AG09319 (cell line): ENCODE results near the gene VAV2.

DNA sequence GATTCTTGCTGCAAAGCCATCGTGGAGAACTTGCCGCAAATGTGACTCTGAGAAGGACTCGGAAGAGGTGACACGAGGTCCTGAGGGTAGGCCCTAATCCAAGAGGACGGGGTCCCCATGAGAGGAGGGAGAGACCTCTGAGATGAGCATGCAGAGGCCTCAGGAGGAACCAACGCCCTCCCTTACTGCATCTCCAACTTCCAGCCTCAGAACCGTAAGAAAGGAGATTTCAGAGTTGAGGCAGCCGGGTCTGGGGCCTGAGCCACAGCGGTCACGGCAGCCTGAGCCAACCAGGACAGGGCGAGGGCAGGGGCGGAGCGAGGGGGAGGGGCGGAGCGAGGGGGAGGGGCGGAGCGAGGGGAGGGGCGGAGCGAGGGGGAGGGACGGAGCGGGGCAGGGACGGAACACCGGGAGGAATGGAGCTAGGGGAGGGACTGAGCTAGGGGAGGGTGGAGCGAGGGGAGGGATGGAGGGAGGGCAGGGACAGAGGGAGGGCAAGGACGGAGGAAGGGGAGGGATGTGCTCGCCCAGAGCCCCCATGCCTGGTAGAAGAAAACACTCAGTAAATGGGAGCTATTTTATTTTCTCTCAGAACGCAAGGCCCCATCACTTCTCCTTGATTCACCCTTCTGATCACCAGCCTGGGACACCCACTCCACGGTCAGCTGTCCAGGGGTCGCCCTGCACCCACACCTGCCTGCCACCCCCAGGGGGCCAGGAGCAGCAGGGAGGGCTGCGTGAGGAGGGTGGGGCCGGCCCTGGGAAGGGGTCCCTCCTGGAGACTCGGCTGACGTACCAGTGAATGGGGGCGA, 21.4 kb upstream of the SARDH start:
- RRBS: no CpG with 5 or more reads among the region's 34 CpGs

DNA sequence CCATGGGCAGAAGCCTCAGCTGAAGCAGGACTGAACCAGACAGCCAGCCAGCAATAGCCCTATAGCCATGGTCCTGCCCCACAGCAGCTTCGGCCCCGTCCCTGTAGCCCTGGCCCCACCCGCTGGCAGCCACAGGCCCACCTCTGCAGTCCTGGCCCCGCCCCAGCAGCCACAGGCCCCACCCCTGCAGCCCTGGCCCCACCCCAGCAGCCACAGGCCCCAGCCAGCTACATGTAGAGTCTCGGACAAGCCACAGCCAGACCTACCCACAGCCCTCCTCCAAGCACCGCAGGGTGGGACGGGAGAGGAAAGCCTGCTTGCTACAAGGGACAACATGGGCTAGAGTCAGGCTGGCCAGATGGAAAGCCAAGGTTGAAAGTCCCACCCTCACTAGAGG, 49.5 kb upstream of the SARDH start:
- RRBS: no CpG with 5 or more reads among the region's 7 CpGs

GRCh38 chr9:133884932-133885763, 107.0 kb downstream of the VAV2 start:
- RRBS: no CpG with 5 or more reads among the region's 19 CpGs

DNA sequence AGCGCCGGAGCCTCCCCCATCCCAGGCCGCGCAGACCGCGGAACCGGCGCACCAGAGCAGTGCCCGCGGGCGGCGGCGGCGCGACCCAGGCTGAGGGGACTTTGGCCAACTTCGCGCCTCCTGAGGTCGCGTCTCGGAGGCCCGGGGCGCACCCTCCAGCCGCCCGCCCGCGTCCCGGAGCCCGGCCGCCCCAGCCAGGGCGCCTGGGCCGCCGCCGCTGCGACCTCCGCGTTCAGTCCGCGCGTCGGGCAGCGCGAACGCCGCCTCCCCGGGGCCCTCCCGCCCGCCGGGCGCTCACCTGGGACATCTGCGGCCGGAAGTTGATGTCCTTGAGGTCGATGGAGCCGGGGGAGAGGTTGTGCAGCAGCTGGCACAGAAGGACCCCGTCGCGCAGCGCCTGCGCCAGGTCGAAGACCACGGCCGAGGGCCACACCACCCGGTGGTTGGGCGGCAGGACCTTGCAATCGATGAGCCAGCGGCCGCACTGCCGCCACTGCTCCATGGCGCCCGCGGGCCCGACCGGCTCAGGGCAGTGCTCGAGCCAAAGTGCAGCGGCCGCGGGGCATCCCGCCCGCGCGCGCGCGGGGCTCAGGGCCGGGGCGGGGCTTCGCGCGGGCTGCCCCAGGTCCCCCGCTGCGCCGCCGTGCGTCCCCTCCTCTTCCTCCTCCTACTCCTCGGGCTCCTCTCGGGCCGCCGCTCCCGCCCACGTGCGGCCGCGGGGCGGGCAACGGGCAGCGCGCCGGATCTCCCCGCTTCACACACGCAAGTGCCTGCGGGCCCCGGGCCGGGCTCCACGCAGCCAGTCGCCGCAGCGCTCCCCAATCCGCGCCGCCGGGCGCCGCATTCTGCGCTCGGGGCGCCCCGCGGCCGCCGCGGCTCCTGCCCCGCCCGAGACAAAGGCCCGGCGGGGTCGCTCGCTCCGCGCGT, at the start of gene VAV2:
Gene VAV2 (minus strand): TSS at position 548 of the 927 bp plus-strand sequence.
- RRBS: 1% methylated on average over 73 of the region's 139 CpGs

DNA sequence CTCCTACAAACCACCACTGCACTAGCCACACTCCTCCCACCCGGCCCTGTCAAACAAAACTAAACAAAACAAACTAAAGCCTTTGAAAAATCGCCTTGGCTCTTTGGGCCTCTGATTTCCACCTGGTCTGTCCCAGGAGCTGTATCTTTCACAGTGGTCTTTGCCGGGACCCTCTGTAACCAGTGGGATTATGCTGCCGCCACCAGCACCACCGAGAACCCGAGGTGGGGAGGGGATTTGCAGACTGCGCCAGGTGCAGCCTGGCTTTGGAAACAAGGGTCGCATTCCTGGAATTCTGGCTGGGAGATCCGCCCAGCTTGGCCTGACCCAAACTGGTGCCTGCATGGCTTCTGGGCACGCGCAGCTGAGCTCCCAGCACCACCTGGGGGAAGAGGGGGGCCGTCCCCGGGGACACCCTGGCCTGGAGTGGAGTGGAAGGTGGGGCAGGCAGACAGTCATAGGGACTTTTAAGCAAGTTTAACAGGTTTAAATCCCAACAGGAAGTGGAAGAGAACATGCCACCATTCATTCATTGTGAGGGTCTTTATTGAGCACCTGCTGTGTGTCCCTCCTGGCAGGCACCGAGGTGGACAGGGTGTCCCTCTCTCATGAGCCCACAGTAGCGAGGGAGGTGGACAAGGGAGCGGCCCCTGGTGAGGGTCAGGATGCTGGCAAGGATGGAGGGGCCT, 4.8 kb upstream of the WDR5 start:
- RRBS: no CpG with 5 or more reads among the region's 16 CpGs

DNA sequence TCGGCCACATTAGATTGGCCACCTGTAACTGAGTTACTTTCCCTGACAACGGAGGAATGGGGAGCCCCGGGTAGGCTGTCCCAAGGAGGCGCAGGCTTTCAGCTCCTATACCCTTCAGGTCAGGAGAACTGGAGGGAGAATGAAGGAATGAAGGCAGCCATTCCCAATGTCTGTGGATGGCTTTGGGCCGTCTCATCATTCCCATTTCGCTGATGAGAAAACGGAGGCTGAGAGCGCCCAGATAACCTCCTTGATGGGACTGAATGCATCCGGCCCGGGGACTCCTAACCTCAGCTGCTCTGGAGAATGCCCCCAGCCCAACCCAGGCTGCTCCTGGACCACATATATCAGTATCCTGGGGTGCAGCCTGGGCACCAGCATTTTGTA, 81.0 kb downstream of the WDR5 start:
- RRBS: no CpG with 5 or more reads among the region's 10 CpGs

DNA sequence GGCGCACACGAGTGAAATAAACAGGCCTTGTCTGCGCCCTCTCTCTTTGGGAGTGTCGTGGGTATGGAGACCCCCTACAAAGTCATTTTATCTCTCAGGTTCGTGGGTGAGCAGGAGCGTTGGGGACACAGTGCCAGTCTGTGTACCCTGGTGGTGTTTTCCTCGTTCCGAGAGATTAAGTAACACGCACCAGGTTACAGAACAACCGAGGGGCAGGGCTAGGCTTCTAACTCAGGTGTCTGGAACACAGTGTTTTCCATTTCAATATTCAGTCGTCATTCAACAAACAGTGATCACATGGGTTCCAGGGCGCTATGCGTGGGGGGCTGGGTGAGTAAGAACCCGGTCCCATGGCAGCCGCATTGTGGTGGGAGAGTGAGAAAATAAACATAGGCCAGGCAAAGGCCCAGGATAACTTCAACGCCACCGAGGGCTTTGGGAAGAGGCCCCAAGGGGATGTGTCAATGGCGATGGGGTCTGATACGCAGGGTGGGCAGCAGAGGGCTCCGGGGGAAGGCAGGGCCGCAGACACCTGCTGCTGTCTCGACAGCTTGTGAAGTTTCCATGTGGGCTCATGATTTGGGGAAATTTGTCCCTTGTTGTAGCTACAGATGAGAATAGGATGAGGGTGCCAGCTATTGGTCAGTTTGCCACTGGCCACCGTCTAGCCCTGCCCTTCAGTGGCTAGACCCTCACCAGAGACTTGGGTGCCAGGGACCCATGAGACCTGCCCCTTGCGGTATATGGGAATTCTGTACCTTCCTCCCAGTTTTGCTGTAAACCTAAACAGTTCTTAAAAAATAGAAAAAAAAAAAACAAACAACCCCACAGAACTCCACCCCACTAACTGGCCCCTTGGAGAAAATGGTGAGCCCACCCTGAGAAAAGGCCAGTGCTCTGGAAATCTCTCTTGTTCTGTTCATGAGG, 84.6 kb downstream of the WDR5 start:
- RRBS: no CpG with 5 or more reads among the region's 24 CpGs

DNA sequence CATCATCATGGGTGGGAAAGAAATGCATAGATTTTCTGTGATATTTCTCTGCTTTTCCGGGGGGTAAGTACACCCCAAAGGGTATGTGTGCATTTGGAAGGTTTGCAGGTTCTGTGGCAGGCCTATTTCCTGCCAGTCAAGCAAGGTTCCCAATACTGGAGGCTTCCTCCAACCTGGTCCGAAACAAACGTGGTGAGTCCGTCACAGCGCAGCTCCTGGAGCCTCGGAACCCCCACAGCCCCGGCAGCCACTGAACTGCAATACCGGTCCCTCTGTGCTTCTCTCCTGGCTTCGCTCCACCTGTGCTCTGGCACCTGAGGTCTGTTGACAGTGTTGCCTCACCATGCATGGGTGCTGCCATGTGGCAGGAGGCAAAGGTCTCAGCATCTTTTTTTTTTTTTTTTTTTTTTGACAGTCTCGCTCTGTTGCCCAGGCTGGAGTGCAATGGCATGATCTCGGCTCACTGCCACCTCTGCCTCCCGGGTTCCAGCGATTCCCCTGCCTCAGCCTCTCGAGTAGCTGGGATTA, 85.4 kb downstream of the WDR5 start:
- RRBS: no CpG with 5 or more reads among the region's 14 CpGs

DNA sequence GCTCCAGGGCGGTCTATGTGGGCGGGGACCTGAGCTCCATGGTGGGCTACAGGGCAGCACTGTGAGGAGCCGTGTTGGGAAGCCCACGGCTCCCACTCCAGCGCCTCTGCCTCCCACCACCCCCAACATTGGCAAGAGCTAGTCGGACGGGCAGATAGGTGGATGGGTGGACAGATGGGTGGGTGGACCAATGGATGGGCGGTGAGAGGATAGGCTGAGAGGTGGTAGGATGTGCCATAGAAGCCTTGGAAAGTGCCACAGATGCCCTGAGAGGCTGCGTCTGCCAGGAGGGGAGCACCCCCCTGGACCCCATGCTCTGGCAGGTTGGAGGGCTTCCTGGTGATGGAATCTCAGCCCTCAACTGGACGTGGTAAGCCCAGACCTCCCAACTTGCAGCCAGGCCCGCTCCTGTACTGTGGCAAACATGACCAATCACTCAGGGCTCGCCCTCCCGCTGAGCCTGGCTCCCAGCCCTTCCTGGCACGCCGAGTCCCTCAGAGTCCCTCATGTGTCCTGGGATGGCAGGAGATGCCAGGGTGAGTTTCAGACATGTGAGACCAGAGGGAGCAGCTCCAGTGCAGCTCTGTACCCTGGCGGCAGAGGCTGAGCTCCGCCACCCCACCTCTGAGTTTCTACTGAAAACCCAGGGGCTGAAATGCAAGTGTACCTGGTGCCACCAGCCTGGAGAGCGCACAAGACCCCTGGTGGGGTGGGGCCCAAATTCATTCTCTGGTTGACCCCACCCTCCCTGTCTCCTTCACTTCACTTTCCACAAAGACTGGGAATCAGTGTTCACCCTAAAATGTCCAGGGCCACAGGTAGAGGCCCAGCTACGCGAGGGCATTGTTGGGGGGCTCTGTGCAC, 42.1 kb upstream of the RXRA start:
- RRBS: no CpG with 5 or more reads among the region's 20 CpGs

GRCh38 chr9:134295176-134295833, 30.9 kb upstream of the RXRA start:
- RRBS: no CpG with 5 or more reads among the region's 30 CpGs

DNA sequence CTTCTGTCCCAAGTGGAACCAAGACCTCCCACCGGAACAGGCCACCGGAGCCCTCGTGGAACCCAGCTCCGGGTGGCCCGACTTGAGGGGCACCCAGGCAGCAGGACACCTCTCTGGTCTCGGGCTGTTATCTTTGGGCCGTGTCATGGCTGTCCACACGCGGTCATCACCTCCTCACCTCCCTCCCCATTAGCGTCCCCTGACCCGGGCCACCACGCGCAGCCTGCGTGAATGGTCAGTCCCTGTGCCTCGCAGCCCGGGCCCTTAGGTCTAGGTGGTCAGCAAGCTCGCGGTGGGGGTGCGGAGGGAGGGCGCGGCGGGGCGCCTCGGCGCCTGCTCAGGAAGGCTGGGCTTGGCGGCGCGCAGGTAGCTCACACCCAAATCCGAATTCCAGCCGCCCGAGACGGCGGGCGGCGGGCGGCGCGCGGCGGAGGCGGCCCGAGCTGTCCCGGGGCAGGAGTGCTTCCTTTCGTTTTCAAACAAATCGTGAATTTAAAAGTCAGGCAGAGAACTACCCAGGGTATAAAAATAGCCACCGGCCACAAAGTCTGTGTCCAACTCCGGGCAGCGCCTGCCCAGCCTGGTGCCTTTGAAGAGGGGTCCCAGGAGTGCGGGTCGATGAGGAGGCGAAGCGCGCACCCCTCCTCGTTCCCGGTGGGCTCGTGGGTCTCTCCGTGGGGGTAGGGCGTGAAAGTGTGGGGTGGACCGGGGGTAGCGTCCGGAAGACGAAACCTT, 1.0 kb upstream of the RXRA start:
- RRBS: 6% methylated on average over 20 of the region's 62 CpGs

- RRBS: no CpG with 5 or more reads among the region's 24 CpGs
These were observed 1.9 kb downstream of the RXRA start for GRCh38 chr9:134327976-134328815.

DNA sequence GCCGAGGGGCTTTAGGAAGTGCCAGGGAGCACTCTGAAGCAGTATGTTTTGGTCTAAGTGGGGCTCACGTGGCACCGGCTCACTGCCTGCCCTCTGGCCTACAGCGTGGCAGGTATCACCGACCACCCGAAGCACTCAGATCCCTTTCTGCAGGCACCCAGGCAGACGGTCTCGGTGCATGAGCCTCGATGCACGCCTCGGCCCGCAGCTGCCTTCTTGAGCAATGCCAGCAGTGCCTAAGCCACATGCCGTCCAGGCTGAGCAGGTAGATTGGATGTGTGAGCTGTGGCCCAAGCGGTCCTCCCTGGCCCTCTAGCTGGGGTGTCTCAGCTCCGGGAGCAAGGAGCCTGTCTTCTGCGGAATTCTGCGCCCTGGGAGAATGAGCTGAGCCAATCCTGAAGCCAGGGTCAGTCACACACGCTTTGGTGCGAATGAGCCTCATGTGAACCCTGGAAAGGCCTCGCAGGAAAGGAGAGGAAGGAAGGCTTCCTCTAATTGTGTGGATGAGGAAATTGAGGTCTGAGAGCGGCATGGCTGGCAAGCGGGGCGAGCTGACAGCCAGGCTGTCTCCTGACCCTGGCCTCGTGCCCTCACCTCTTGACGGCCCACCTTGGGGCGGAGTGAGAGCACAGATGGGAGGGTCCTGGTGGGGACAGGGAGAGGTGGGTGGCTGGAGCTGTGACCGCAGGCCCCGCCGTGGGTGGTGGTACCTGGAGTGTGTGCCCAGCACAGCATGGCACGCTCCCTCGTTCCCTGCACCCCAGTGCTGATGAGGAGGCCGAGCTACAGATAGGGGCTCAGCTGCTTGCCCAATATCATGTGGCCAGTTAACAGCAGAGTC, 14.4 kb downstream of the RXRA start:
- RRBS: no CpG with 5 or more reads among the region's 32 CpGs

DNA sequence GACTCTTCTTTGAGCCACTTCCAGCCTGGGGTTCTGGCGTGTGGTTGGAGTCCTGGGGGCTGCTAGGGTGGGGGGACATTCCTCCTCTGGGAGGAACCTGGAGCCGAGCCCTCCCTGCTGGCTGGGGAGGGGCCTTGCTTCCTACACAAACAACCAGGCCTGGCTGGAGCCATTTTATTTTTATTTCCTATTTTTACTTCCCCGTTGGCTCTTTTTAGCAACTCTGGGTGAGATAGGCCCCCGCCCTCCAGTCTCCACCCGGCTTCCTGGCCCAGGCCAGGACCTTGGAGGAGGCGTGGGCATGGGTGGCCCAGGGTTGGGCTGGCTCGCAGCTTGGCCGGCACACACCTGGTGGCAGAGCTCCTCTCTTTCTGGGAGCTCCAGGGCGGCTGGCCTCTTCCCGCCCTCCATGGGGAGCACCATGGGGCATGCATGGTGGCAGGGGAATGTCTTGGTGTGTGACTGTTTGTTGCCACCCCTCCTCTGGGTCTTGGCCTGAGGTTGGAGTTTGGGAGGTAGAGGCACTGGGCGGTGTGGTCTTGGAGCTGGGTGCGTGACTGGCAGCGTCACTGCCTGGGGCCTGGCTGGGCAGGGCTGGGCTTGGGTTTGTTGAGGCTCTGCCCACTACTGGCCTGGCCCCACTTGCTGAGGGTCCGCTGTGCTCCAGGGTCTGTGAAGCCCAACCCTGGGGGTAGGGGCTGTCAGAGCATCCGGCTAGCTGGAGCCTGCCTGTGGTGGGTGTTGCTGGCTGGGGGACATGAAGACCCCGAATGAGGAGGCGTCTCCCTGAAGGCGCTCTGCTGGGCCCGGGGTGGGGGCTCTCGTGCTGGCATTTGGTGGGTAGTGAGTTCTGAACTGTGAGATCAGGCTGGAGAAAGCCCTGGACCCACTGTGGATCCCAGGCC, 15.3 kb downstream of the RXRA start:
- RRBS: 45% methylated on average over 3 of the region's 20 CpGs

DNA sequence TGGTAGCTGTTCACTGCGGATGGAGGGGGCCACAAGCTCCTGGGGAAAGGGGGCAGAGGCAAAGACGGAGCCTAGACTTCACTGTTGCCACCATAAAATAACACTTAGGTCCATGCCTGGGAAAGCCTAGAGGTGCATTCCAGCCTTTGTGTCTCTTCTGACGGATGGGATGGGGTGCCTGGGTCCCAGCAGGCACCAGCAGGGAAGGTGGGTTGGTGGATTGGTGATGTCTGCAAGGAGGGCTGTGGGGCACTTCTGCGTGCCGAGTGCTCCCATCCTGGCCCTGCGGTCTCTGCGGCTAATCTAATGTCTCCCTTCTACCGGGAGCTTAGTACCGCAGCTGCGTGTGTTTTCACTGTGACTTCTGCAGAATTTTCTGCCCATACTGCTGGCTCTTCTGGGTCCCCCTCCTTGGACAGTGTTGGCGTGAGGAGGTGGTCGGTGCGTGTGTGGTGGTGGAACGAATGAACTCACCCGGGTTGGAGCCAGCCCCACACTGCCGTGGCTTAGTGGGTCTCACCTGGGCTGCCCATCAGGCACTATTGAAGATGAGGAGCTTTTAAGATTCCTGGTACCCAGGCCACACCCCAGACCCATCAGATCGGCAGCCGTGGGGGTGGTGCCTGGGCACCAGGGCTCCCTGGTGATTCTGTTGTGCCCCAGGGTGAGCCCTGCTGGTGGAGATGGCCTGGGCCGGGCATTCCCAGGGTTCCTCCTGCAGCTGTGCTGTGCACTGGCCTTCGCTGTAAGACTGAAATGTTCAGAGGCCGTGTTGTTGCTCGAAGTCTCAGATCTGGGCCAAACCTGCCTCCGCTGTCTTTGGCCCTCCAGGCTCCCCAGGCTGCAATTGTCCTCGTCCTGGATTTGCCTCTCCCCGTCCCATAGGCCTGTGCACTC, 28.0 kb downstream of the RXRA start:
- RRBS: no CpG with 5 or more reads among the region's 25 CpGs

- RRBS: 13% methylated on average over 2 of the region's 19 CpGs
These were observed 48.9 kb downstream of the RXRA start for GRCh38 chr9:134374974-134375681.

GRCh38 chr9:134432345-134432940, 106.2 kb downstream of the RXRA start:
- RRBS: 54% methylated on average over 7 of the region's 17 CpGs

DNA sequence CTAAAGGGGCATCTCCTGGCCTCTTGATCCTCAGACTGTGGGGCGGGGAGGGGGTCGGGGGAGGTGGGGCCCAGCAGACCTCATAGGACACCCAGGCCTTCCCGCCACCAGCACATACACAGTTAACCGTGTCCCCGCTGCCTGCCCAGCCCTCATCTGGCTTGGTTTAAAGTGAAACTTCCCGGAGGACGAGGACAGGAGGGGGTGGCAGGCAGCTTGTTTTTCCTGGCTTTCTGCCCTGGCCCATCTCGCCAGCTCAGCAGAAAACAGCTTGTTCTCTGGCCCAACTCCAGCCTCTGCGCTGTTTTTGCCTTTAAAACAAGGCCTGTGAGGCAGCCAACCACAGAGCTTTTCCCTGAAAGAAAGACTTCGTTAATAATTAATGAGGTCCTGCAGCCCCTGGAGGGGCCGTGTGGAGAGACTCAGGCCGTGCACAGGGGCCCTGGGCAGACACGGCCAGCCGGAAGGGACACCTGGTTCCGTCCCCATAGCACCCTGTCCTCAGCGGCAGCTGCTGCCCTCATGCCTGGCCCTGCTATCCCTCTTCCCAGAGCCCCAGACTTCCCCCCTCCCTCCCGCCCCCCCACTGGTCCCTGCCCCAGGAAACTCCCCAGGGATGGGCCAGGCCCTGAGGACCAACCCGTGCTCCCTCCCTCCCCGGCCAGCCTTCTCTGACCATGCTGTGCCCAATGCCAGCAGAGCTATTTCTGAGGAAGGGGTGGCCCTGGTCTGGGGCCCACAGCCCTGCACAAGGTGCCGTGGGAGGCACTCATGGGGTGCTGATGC, 108.8 kb downstream of the RXRA start:
- RRBS: no CpG with 5 or more reads among the region's 20 CpGs

- RRBS: no CpG with 5 or more reads among the region's 34 CpGs
These were observed 110.4 kb downstream of the RXRA start for GRCh38 chr9:134436328-134437467.

- RRBS: 98% methylated on average over 11 of the region's 37 CpGs
These were observed 112.3 kb downstream of the RXRA start for GRCh38 chr9:134438252-134439264.